Kidney epithelial cell (primary cell): ENCODE results near the genes TARDBP, DISP3, MAD2L2, C1orf167 and NPPA.

DNA sequence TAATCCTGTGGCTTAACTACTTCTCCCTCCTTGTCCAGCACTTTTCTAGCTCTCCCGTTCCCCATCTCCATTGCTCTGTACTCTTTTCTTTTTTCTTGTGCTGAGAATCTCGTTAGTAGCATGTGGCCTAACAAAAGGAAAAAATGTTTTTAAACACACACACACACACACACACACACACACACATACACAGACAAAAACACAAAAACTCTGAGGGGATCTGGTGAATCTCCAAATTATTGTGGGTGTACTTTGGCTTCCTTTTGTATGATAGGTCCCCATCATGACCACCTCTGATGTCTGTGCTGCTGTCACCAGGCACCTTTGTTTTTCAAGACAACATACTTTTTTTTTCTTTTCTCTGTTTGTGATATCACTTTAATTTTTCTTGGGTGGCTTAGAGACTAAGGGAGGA is 22.2 kb upstream of the PGD start:
- RAMPAGE, long total RNA = no peak
- RRBS = no CpG with 5 or more reads among the region's 2 CpGs

GRCh38 chr1:10690571-10691138 is 105.8 kb downstream of the CASZ1 start:
- RAMPAGE, long total RNA = no peak
- RRBS = 93% methylated on average over 6 of the region's 16 CpGs

- RAMPAGE, long total RNA = no peak
- RRBS = 1% methylated on average over 7 of the region's 26 CpGs
Observed at GRCh38 chr1:10795493-10795844, 977 bp downstream of the CASZ1 start.

DNA sequence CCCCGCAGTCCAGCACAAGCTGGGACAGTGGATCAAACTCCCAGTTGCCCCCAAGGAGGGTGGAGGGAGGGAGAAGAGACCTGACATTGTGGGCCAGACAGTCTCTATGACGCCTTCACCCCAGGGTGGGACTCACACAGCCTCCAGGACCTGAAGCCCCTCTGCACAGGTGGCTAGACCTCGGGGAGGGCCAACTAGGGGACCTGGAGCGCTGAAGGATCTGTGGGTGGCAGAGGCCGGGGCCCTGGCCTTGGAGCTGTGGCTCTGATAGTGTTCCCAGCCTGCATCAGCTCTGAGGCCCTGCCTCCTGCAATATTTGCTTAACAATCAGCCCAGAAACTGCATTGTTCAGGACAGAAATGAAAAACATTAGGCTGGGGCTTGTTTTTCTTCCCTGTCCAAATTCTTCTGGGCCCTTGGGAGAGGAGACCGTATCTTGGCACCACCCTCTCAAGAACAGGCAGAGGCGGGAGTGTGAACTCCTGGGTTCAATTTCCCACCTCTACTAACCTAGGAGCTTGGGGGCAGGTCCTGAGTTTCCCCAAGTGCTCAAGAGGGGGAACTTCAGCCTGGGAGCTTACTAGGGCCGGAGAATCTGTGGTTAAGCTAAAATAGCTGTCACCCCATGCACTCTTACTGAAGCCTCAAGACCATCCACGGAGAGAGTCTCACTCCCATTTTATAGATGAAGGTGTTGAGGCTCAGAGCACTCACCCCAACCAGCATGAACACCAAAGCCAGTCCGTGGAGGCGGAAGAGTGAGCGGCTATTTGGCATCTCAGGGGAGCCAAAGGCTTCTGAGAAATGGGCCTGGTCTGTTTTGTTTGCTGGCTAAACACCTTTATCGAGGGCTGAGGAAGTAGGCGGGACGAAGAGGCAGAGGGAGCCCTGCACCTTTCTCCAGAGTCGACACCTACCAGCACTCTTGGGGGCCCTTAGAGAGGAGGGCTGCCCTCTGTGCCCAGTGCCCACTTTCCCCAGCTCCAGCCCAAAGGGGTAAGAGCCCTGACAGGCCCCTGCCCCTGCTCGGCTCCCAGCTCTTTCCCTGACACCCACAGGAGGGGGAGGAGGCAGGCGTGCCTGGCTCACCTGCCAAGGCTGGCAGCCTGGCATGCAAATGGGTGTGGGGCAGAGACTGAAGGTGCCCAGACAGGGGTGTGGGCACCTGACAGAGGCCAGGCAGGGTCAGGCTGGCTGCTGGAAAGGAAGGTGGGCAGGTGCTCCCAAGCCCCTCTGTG is 18.9 kb upstream of the CASZ1 start:
- RAMPAGE, long total RNA = no peak
- RRBS = no CpG with 5 or more reads among the region's 18 CpGs

DNA sequence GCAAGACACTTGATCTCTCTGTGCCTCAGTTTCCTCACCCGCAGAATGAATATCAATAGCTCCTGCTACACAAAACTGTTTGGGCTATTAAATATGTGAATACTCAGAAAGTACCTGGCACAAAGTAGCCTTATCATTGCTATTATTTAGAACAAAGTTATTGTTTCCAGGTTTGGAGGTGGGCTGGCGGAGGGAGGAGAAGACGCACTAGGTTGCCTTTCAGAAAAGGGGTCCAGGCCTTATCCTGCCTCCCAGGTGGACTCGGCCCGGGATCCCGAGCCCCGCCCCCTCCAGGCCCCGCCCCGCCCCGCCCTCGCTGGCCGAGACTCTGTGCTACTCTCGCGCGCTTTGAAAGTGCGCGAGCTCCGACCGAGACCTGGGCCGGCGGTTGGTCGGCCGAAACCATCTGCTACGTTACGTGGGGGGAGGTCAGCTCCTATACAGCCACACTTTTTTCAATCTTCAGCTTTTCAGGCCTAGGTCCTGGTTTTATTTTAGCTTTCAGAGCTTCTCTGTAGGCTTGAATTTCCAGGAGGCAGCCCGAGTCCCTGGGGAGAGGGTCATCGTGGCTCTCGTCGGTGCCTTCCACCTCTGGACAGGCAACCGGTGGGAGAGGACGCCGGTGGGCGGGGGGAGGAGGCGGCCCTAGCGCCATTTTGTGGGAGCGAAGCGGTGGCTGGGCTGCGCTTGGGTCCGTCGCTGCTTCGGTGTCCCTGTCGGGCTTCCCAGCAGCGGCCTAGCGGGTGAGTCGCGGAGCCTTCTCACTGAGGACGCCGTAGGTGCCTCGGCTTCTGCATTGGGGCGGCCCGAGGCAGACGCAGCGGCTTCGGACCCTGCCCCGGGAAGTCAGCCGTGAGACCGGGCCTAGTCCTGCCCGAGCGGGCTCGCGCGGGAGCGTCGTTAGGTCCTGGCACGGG is at the start of gene TARDBP:
Gene TARDBP (plus strand): TSS at position 654 of the 917 bp plus-strand sequence.
- RAMPAGE, long total RNA = start-site peak on the plus strand centred at position 669 of the sequence, 36 bp wide, 114 and 813 reads in 2 replicates
- RRBS = under 1% methylated on average over 9 of the region's 65 CpGs

- RAMPAGE, long total RNA = no peak
- RRBS = 2% methylated on average over 31 of the region's 42 CpGs
Observed at GRCh38 chr1:11012918-11013512, 561 bp downstream of the TARDBP start.

GRCh38 chr1:11026509-11027127 is 14.2 kb downstream of the TARDBP start:
- RAMPAGE, long total RNA = no peak
- RRBS = no CpG with 5 or more reads among the region's 7 CpGs

DNA sequence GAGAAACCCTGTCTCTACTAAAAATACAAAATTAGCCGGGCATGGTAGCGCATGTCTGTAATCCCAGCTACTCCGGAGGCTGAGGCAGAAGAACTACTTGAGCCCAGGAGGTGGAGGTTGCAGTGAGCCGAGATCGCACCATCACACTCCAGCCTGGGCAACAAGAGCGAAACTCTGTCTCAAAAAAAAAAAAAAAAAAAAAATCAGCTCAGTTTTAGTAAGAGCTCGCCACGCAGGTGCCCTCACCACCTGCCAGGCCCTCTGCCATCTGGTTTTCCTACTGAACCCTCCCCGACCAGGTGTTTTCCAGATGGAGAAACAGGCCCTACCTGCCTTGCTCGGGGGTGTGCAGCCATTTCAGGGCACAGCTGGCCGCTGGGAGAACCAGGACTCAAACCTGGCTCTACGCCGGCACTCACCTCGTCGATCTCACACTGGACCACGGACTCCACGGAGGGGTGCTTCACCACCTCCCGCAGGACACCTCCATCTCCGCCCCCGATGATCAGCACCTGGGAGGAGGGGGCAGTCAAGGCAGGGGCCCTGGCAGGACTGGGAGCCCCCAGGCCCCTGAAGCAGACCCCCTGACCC is 1.3 kb downstream of the SRM start:
- RAMPAGE, long total RNA = no peak
- RRBS = no CpG with 5 or more reads among the region's 20 CpGs

DNA sequence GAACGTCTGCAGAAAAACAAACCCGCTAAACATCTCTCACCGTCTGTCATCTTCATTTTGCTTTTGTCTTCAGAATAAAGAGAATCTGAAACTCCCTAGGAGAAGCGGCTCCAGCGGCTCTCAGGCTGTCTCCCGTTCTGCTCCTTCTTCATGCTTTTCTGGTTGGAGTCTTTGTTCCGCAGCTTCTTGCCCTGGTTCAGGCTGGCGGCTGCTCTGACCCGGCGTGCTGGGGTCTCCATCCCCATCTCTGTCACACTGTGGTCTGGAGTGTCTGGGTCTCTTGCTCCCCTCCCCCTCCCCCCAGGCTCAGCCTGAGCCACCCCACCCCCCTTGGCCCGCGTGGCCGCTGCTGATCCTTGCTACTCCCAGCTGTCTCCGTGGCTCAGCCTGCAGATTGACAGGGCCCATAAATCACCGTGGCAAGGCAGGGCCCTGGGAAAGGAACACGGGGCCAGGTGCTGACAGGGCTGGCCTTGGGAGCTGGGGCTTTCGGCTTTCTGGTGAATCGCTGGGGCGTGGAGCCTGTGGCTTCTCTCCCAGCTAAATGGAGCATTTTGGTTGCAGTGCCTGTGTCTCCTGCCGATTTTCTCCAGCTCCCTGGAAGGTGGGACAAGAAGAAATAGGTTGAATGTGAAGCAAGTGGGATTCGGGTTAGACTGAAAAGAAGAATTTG is 66.8 kb downstream of the UBIAD1 start:
- RAMPAGE, long total RNA = no peak
- RRBS = no CpG with 5 or more reads among the region's 21 CpGs

GRCh38 chr1:11478518-11479479 is at the start of gene DISP3:
Gene DISP3, plus strand, starts transcription at chr1:11479155.
- RAMPAGE, long total RNA = no peak
- RRBS = 1% methylated on average over 53 of the region's 108 CpGs

GRCh38 chr1:11670652-11671074 is 6.7 kb downstream of the FBXO6 start:
- RAMPAGE, long total RNA = no peak
- RRBS = no CpG with 5 or more reads among the region's 8 CpGs

- RAMPAGE, long total RNA = start-site peak on the minus strand at chr1:11681105-11681136, 241 and 420 reads in 2 replicates
- RRBS = 1% methylated on average over 33 of the region's 76 CpGs
Observed at GRCh38 chr1:11680811-11681393, at the start of gene MAD2L2. Gene MAD2L2, minus strand, starts transcription at chr1:11681148.

GRCh38 chr1:11719294-11720022 is 16.5 kb upstream of the AGTRAP start:
- RAMPAGE, long total RNA = no peak
- RRBS = no CpG with 5 or more reads among the region's 44 CpGs

GRCh38 chr1:11761834-11762459 is at the start of gene C1orf167:
Gene C1orf167, plus strand, starts transcription at chr1:11762193.
- RAMPAGE, long total RNA = no peak
- RRBS = 6% methylated on average over 5 of the region's 36 CpGs

DNA sequence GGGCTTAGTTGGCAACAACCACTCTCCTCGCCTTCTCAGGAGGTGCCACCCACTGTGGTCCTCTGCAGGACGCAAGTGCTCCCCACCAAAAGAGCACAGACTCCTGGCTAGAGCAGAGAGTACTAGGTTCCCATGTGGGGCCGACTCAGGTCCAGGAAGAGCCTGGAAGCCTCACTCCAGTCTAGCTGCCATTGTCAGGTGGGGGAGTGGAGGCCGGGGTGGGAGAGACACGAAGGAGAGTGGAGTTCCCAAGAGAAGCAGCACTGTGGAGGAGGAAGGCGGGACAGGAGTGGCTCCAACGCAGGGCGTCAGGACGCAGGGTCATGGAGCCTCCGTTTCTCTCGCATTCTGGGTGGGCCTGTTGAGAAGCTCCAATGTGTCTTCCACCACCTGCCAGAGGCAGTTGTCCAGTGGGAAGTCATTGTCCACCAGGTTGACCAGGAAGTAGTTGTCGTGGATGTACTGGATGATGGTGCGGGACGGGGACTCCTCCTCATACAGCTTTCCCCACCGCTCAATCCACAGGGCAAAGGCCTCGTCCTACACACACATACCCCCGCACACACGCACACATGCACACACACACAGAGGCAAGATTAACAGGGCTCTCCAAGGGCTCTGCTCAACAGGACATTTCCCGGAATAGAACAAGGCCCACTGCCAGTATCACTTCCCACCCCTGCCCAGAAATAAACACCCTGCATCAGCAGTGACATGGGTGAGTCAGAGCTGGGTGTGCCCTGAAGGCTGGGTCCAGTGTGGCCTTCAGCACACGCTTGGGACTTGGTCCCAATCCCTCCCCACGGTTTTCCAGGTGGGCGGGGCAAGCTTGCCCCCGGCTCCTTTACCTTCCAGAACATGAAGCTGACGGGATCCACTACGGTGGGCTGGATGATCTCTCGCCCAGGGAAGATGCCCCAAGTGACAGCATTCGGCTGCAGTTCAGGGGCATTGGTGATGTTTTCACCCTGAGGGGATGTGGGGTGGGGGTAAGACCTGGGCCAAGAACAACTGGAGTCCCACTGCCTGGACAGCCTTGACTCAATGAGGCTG is 15.1 kb downstream of the MTHFR start:
- RAMPAGE, long total RNA = no peak
- RRBS = no CpG with 5 or more reads among the region's 27 CpGs

DNA sequence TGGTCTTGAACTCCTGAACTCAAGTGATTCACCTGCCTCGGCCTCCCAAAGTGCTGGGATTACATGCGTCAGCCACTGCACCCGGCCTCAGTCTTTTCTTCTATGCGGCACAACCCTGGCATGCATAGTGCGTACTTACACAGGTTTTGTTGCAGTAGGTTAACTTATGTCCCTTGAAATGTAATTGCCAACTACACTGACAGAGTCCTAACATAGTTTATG is 8.2 kb downstream of the NPPA start:
- RAMPAGE, long total RNA = no peak
- RRBS = no CpG with 5 or more reads among the region's 5 CpGs

DNA sequence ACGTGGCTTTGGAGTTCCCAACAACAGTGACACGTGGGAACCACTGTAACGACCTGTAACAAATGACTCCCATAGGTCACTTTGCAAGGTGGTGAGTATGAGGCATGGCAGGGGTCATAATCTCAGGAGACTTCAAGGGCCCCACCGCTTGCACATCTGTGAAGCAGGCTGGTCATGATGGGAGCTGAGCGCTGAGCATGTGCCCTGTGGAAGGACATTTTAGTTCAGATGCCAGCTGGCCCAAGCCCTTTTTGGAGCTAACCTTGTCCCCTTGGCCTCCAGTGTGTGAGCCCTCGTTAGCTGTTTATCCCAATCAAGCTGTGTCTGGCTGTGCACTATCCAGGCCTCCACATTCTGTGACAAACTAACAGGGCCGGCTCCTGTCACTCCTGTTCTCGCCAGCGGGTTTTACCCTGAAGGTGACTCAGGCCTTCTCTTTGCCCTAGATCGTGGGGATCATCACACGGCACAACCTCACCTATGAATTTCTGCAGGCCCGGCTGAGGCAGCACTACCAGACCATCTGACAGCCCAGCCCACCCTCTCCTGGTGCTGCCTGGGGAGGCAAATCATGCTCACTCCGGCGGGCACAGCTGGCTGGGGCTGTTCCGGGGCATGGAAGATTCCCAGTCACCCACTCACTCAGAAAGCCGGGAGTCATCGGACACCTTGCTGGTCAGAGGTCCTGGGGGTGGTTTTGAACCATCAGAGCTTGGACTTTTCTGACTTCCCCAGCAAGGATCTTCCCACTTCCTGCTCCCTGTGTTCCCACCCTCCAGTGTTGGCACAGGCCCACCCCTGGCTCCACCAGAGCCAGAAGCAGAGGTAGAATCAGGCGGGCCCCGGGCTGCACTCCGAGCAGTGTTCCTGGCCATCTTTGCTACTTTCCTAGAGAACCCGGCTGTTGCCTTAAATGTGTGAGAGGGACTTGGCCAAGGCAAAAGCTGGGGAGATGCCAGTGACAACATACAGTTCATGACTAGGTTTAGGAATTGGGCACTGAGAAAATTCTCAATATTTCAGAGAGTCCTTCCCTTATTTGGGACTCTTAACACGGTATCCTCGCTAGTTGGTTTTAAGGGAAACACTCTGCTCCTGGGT is 7.5 kb downstream of the NPPA start:
- RAMPAGE, long total RNA = no peak
- RRBS = 83% methylated on average over 3 of the region's 23 CpGs

GRCh38 chr1:11847519-11848064 is at the start of gene NPPA:
Gene NPPA, minus strand, starts transcription at chr1:11847783.
- RAMPAGE, long total RNA = no peak
- RRBS = no CpG with 5 or more reads among the region's 11 CpGs

DNA sequence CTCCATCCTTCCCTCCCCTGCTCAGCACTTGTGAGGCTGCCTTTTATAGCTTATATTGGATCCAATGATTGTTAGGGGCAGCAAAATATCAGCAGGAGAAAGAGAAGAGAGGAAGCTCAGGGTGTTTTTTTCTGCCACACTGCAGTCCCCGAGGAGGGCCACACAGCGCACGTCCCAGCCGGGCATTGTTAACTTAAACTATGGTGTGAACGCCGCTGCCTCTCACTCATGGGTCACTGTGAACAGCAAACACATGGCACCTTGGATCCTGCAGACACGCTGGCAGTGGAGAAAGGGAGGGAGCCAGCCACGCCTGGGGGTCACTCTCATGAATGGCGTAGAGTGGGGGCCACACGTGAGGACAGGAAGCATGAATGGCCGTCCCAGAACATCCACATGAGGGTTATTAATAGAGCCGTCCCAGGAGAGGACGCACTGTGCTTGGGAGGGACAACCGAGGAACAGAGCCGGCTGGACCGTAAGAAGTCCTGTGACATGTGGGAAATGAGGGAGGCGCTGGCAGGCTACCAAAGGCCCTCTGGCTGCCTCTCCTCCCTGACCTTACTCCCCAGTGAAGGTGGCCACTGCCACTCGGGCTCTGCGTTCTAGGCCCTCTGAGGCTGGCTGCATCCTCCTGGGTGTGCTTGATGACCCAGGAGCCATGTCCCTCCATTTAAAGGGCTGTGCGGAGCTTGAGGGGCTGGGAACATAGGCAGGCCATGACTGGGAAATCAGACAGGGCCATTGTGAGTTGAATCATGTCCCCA is 15.3 kb upstream of the NPPB start:
- RAMPAGE, long total RNA = no peak
- RRBS = no CpG with 5 or more reads among the region's 20 CpGs

DNA sequence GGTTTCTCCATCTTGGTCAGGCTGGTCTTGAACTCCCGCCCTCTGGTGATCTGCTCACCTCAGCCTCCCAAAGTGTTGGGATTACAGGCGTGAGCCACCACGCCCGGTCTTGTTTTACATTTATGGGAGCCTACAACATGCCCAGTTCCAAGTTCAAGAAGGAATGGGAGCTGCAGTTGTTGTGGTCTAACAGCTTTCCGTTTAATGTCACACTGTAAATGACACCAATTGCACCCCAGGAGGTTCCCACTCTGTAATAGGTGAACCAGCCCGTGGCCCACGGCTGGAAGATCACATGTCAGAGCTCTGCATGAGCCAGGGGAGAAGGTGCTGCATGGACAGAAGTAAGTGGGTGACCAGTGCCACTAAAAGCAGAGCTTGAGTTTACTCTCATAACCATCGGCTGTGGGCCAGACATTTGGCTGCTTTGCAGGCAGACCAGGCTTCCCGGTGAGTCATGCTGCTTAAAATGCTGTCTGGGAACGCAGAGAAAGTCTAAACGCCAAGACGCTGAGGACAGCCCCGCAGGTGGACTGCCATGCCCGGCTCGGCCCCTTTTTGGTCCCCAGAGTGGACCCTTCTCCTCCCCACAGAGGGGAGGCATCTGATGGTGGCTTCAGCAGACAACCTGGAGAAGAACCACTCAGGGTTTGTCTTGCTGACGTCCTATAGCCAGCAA is 7.5 kb downstream of the KIAA2013 start:
- RAMPAGE, long total RNA = no peak
- RRBS = 73% methylated on average over 3 of the region's 16 CpGs